SJCRH30 (cell line): ENCODE measurements around a stretch of chr19.

DNA sequence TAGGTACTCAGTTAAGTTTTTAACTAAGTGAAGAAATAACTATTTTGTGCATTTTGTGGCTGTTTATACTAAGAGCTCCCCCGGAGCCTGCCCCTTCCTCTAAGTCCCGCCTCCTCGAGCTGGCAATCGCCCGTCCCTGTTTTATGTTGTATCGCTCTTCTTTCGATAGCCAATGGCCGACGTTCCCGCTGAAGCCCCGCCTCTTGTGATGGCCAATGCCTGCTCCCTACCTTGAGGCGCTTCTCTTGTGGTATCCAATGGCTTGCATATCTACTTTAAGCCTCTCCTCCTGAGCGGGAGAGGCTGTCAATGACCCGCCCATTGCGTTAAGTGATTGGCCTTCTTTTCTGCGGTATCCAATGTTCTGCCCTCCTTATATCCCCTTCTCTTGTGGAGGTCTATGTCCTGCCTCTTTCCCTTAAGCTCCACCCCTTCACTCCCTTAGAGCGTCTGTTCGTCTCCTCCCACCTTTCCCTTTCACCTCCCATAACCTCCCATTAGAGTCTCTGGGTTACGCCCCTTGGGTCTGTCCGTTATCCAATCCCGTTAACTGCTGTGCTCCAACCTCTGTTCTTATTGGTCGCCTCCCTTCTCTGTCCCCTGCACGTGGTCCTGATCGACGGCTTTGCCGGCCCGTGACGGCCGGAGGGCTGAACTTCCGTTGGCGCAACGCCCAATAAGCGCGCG lies 436 bp upstream of the HDGFL2 start:
- RAMPAGE, long total RNA, result no peak

DNA sequence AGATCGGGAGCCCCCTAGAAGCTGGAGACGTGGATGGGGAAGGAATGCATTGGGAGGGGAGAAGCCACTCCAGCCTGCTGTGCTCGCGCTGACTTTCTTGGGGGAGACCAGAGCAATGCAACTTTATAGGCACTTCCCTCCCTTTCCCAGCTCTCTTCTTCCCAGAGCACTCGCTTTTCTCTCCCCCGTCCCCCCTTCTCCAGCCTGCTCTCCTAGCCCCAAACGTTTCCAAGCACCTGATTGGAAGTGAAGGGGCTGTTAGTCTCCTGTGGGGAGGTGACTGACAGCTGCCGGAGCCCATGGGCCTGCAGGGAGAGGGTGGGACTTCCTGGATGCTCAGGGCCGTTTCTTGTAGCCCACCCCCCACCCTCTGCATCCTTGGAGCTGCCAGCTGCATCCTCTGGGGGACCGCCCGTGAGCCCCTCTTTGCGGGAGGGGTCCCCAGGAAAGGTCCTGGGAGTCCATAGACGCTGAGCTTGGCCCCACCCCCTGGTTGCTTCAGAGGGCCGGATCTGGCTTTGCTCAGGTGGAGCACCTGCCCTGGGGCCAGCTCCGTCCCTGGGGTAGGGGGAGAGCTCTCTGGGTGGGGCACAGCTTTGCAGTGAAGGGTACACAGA lies 2.5 kb downstream of the HDGFL2 start:
- RAMPAGE, long total RNA, result no peak

- RAMPAGE, long total RNA, result no peak
Measured at GRCh38 chr19:4521458-4522150, 3.3 kb upstream of the PLIN4 start.

GRCh38 chr19:4541397-4542021 lies 1.7 kb upstream of the LRG1 start:
- RAMPAGE, long total RNA, result no peak

GRCh38 chr19:4676724-4677465 lies 6.8 kb upstream of the MYDGF start:
- RAMPAGE, long total RNA, result no peak

DNA sequence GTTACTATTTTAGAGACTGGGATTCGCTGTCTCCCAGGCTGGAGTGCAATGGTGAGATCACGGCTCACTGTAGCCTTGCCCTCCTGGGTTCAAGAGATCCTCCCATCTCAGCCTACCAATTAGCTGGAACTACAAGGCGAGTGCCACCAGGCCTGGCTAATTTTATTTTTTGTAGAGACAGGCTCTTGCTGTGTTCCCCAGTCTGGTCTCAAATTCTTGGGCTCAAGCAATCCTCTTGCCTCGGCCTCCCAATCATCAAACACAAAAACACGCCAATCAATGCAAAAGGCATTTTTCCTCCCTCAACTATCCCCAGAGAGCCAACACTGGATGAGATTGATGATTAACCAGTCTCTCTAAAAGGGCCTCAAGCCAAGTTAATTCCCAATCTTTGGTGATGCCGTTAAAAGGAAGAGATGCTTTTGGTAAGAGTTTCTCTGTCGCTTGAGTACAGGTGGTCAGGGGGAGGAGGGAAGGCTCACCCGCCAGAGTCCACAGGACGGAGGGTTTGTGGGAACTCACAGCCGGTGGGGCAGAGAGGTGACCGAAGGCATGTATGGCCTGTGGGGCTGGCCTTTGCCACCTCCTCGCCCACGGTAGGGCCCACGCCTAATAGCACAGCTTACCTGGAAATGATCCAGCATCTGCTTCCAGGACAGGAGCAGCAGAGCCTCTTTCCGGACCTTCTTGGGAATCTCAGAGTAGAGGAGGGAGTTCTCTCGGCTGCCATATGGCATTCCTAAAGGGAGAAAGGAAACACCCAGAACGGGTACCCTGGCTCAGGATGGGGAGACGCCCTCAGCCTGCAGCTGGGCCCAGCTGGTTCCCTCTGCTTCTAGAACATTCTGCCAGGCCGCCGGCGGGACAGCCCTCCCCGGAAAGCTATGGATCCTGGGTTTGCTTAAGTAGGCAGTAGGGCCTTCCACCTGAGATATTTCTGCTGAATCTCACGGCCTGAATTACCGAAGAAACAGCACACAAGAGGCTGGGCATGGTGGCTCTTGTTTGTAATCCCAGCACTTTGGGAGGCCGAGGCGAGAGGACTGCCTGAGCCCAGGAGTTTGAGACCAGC lies 18.1 kb downstream of the DPP9 start:
- RAMPAGE, long total RNA, result no peak

DNA sequence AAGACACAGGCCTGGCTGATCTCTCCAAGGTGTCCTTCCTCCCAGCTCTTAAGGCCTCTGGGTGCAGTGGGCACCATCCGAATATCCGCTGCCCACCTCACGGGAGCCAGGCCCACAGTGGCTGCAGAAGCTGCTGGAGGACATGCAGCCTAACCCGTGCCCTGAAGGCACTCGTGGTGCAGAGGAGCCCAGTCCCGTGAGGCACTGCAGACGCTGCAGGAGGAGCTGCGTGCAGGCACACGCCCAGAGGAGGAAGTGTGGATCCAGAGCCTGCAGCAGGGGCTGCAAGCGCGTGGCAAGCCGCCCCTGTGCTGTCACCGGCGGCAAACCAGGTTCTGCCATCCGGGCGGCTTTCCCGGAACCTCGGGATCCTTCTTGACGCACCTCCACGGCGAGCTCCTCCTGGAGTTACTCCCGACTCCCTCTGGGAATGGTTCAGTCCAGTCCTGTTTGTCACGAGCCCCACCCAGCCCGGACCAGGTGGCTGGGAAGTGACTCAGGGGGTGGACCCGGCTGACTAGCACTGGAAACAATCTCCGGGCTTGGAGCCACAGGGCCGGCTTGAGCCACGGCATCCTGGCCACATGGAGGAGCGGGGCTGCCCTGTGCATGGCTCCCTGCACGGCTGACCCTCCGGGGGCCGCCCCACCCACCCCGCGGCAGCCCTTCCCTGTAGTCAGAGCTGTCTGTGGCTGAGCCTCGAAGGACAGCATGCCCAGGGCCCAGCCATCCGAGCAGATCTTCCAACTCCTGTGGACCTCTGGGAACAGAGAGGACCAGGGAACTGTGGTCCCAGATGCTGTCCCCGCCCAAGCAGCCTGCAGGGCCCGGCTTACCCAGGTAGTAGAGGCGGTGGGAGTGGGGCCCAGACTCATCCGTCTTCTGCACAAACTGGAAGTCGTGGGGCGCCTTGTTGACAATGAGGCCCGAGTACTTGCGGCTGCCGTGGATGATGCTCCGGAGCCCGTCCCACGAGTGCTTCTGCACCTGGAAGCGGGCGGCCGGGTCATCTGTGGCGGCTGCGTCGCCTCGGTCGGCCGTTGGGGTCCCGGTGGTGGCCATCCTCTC lies 10.1 kb downstream of the DPP9 start:
- RAMPAGE, long total RNA, result no peak

GRCh38 chr19:4911541-4912524 lies 2.5 kb downstream of the UHRF1 start:
- RAMPAGE, long total RNA, result no peak

- RAMPAGE, long total RNA, result no peak
Measured at GRCh38 chr19:4976993-4977745, 8.3 kb downstream of the KDM4B start.

GRCh38 chr19:5047895-5048537 lies 79.1 kb downstream of the KDM4B start:
- RAMPAGE, long total RNA, result no peak

DNA sequence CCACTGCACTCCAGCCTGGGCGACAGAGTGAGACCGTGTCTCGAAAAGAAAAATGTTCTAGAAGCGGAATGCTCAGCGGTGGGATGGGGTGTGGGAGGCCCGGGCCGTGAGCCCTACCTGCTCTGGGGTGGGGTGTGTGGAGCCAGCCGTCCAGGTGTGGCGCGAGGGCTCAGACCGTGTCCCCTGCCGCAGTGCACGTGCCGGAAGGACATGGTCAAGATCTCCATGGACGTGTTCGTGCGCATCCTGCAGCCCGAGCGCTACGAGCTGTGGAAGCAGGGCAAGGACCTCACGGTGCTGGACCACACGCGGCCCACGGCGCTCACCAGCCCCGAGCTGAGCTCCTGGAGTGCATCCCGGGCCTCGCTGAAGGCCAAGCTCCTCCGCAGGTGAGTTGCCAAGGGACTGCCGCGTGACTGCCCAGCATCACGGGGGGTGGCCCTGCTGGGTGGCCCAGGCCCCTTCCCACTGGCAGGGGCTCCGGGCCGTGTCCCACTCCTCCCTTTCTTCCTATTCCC lies 141.6 kb downstream of the KDM4B start:
- RAMPAGE, long total RNA, result no peak

- RAMPAGE, long total RNA, result no peak
Measured at GRCh38 chr19:5126781-5127198, 157.9 kb downstream of the KDM4B start.

GRCh38 chr19:5139163-5139876 lies 170.4 kb downstream of the KDM4B start:
- RAMPAGE, long total RNA, result no peak

GRCh38 chr19:5214290-5214995 lies 126.2 kb downstream of the PTPRS start:
- RAMPAGE, long total RNA, result no peak

- RAMPAGE, long total RNA, result no peak
Measured at GRCh38 chr19:5537711-5538433, 82.7 kb downstream of the ZNRF4 start.

DNA sequence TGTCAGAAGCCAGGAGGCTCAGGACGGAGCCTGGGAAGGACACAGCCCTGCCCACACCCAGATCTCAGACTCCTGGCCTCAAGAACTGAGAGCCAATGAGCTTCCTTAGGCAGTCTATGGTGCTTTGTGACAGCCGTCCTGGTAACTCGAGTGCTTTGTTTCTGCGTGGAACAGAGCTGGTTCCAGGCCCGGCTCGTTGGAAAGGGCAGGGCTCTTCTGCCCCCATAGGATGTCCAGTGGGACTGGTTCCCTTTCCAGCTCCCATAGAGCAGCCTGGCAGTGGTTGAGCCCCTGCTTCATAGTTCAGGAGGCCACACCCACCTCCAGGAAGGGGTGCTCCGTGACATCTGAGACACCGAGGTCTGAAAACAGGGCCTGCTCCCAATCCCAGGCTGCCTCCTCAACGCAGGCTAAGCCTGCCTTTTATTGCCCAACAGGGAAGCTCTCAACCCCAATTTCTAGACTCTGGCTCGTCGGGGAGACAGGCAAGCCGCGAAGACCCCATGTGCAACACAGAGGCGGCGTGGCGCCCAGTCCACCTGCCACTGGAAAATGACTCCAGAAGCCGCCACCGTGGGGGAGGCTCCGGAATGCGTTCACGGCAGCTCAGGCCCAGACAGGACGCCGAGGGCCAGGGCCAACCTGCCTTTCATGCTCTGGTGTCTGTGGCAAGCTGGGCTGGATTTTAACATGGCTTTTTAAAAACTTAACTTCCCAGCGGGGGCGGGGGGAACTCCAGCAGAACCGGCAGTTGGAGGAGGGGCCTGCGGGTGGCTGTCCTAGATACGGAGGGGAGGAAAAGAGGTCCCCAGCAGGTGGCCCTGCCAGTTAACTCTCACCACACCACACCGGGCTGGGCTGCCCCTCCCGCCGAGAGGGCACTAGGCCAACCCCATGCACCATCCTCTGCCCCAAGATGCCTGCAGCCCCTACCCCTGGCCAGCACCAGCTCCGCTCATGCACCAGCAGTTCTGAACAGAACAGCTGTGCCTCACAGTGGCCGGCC lies 37.0 kb downstream of the SAFB2 start:
- RAMPAGE, long total RNA, result no peak

DNA sequence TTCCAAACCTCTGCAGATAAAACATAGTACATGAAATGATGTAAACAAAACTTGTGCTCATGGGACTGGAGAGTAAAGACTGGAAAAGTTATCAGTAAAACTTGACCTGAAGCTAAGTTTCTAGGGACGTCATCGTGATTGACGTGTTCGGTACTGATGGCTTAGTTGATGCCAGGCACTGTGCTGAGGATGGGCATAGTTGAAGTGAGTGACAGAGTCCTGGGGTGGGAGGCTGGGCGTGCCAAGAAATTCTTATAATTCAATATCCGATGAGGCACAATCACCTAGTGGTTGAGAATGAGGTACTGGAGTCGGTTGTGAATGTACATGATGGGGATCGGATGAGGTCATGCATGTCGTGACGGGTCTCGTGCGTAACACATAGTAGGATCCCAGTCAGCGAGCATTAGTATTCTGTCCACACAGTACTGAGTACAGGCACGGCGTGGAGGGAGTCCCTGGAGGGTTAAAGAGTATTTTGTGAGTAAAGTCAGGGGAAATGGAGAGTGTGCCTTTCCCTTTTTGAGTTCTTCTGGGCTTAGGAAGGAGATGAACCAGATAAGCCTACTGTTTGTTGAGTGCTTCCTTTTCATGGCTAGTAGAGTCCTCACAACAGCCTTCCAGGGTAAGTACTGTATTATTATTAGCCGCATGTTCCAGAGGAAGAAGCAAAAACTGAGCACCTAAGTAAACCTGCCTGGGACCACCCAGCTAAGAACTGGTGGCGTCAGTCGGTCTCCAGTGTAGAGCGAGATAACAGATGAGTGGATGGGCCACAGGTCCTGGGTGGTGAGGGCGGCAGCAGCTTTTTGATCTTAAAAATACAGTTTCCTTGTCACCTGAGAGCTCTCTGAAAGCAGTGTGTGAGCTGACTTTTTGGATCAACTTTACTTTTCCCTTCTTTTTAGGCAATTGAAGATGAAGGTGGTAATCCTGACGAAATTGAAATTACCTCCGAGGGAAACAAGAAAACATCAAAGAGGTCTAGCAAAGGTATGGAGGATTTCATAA lies 2.9 kb downstream of the SAFB start:
- RAMPAGE, long total RNA, result no peak

DNA sequence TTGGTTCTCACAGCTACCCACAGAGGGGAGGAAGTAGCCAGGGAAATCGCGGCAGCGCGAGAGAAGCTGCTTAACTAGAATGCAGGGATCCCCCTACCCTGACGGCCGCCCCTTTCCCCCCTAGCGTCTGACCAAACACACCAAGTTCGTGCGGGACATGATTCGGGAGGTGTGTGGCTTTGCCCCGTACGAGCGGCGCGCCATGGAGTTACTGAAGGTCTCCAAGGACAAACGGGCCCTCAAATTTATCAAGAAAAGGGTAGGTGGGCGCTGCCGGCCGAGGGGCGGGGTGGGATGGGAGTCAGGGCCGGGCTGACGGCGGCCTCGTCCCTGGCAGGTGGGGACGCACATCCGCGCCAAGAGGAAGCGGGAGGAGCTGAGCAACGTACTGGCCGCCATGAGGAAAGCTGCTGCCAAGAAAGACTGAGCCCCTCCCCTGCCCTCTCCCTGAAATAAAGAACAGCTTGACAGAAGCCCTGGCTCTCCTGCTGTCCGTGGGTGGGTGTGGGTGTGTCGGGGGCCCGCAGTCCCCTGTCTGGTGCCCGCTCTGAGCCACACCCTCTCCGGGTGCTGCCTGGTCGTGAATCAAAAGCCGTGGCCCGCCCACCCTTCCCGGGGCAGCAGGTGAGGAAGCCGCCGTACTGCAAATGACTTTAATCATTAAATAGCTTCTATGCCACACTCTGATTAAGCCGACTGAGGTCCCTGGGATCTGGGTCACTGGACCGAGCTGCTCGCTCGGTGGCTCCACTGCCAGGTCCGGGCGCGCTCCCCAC lies 1.3 kb downstream of the RPL36 start:
- RAMPAGE, long total RNA, result no peak

DNA sequence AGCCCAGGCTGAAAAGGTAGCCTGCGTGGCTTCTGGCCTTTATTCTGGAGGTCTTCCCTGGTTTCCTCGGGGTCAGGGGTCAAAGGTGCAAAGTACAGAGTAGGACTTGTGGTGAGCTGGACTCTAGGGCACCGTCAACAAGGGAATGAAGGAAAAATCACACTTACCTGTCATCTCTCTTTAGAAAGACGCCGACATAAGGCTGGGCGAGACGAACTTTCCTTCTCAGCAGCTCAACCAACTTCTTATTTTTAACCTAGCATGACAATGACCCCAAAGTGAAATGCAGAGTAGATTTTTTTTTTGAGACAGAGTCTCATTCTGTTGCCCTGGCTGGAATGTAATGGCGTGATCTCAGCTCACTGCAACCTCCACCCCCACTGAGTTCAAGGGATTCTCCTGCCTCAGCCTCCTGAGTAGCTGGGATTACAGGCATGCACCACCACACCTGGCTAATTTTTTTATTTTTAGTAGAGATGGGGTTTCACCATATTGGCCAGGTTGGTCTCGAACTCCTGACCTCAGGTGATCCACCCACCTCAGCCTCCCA lies 5.9 kb downstream of the LONP1 start:
- RAMPAGE, long total RNA, result no peak

DNA sequence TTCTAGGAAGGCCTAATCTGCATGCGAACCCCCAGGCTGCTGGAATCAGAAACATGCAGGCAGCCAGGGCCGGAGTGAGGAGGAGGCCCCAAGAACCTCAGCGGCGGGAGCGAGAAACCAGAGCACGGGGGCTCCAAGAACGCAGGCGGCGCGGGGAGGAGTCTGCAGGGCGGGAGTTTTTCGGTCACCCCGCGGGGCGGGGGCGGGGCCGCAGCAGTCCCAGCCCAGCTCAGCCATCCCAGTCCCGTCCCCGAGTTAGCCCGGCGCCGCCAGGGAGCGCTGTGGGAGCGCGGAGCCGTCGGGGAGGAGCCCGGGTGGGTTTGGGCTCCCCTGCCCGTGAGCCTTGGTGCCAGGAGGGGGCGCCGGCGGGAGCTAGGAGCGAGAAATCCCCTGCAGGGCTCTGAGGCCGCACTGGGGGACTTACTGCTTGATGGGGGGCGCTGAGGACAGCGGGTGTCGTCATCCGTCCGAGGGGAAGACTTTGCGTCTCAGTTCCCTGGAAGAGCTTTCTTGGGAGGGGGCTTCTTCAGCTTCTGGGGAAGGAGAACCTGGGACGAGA lies 911 bp upstream of the NRTN start:
- RAMPAGE, long total RNA, result no peak